Measurements from ENCODE around the genes SMARCD2, ERN1 and SMURF2.

DNA sequence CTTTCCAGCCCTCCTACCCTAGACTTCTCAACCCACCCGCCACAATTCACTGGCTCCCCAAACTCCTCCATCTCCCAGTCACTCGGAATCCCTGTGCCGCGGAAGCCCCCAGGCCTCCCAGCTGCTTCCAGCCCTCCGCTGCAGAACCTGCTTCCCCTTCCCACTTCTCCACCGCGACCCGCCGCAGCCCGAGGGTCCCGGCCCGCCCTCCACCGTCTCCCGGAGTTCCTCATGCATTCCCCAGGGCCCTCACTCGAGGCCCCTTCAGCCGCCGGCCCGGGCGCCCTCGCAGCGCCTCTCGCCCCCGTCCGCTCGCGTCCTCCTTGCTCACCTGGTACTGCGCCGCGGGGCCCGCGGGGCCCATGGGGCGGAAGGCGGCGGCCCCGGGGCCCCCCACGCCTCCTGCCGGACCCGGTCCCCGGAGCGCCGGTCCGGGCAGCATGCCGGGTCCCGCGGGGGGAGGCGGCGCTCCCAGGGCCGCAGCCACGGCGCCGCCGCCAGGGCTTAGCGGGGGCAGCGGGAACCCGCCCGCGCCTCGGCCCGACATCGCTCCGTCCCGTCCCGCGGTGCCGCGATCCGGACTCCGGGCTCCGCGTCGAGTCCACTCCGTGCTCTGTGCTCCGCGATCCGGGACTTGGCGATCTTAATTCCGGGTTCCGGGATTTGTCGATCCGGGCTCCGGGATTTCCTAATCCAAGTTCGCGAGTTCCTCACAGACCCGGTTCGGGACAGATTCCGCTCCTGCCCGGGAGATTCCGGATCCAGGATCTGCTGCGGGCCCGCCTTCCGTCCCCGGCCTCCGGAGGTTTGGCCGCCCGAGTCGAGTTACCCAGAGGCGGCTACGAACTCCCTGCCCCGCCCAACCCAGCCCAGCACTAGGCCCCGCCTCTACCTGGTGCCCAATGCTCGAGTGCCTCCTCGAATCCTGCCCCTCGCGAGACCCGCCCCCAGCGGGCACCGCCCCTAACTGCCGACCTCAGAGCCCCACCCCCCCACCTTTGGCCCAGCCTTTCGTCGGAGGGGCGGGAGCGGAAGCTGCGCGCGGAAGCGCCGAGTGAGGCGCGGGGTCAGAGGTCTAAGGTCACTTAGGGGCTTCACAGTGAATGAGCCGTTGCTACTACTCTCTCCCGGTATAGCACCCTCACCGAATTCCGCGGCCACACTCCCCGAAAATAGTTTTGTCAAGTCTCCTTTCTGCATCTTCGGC, at the start of gene SMARCD2:
Gene SMARCD2 (minus strand): TSS at position 558 of the 1,207 bp plus-strand sequence.
- PRO-cap, result bidirectional peak, plus-strand start at position 1,084 of the sequence, minus-strand start at position 801 of the sequence

GRCh38 chr17:64054221-64054790, 33.9 kb upstream of the ICAM2 start:
- PRO-cap, result no peak

- PRO-cap, result bidirectional peak, plus-strand start at chr17:64064531, minus-strand start at chr17:64064424
Measured at GRCh38 chr17:64063794-64064913, 43.7 kb upstream of the ICAM2 start.

DNA sequence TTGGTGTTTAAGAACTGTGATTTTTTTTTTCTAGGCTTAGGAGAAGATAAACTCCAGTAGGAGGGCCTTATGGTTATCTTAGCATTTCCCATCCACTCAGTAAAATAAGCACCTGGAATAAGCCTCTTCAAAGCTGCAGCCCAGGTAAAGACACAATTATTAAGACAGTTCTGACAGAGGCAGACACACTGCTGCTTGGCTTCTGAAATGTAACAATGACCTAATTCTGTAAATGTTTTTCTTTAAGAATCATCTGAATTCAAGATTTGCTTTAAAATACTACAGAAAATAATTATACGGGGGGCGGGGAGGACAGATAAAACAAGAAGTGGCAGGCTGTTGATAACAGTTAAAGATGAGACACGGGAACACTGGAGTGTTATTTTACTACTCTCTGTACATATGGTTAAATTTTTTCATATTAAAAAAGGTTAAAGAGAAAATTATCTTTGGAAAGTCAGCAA, 47.1 kb downstream of the ERN1 start:
- PRO-cap, result no peak

GRCh38 chr17:64129529-64130242, at the start of gene ERN1:
TSS of gene ERN1 (minus strand) at chr17:64130144.
- PRO-cap, result bidirectional peak, plus-strand start at chr17:64130358, minus-strand start at chr17:64130144

DNA sequence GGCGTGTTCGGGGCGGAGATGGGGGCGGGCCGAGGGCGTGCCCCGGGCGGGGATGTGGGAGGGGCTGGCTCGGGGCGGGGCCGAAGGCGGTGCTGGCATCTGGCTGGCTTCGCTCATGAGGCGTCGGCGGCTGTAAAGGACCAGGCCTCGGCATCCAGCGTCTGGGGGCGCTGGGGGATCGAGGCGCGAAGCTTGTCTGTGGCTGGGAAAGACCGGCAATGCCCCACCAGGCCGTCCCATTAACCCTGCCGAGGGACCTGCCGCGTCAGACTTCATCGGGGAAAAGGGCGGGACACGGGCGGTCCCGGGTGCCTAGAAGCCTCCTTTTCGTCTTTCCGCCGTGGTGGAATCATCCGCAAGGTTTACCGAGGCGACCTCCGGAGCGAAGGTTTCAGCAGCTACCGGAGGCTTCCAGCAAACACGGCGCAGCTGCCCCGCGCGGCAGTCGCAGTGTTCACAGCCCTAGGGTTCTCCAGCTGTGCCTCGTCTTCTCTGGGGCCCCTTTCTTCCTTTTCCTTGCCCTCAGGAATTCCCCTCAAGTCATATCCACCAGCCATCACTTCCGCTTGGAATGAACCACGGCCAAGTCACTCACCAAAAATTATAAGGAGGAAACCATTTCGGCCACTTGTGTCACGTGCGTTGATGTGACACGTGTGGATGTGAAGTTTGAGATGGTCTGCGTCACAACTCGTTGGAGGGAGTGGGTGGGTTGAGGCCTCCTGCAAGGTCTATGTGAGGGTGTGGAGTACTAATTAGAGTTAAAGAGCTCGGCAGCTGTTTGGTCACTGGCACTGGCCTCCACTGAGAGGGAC, 506 bp upstream of the ERN1 start:
- PRO-cap, result bidirectional peak, plus-strand start at position 116 of the sequence, minus-strand start outside the sequence; bidirectional peak, plus-strand start at position 417 of the sequence, minus-strand start at position 335 of the sequence; bidirectional peak, plus-strand start at position 764 of the sequence, minus-strand start at position 480 of the sequence

DNA sequence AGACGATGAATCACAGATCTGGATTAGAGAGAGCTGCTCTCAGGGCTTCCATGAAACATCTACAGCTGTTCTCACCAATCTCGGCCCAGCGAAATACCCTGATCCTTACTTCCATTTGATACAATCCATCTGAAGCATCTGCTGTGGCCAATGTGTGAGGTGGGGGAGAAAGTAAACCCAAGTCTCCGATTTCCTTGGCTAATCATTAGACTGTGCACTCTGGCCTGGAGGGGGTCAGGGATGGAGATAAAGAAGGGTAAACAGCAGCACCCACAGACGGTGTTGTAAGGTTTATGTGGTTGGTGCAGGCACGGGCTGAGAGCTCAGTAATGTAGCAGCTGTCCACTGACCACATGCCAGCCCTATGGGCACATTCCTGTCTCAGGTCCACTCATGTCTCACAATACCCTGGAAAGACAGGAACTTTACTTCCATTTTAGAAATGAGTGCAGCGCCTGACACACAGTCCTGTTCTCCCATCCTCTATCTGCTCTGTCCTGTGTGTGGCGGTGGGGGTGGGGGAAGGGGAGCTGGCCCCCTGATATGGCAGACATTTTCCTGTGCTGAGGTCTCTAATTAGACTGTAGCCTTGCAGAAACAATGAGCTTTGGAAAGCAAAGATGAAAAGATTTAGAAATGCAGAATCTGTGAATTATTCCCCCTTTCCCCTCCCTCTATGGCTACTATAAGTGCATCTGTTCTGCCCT, 48.3 kb upstream of the ERN1 start:
- PRO-cap, result bidirectional peak, plus-strand start at position 434 of the sequence, minus-strand start at position 152 of the sequence; unidirectional peak, minus-strand start at position 531 of the sequence

GRCh38 chr17:64237758-64238095, 25.3 kb downstream of the TEX2 start:
- PRO-cap, result no peak

- PRO-cap, result no peak
Measured at GRCh38 chr17:64282684-64283037, 19.6 kb upstream of the TEX2 start.

DNA sequence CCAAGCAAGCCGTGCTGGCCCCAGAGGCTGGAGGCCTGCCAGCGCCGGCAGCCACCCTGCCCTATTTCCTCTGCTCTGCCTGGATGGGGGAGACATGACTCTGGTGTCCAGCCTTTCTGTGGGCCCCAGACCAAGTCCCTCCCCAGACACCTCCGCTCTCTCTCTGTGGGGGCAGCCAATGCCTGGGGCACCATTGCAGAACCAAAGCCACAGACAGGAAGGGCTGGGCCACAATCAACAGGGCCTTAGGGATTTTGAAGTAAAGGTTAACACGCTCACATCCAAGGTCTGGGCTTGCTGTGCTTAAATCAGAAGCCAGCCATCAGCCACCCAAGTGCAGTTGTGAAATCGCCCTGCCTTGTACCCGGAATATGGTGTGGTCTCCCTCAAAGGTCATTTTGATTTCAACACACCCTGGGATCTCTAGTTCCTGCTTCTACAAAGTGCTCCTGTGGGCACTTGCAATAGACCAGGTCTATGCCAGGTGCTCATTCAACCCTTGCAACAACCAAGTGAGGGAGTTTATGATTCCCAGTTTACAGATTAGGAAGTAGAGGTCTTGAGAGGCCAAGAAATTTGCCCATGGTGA, 63.5 kb upstream of the TEX2 start:
- PRO-cap, result no peak

- PRO-cap, result no peak
Measured at GRCh38 chr17:64344070-64344986, 46.3 kb downstream of the PECAM1 start.

GRCh38 chr17:64355897-64356496, 34.7 kb downstream of the PECAM1 start:
- PRO-cap, result no peak

GRCh38 chr17:64392727-64393396, 2.2 kb upstream of the PECAM1 start:
- PRO-cap, result no peak

DNA sequence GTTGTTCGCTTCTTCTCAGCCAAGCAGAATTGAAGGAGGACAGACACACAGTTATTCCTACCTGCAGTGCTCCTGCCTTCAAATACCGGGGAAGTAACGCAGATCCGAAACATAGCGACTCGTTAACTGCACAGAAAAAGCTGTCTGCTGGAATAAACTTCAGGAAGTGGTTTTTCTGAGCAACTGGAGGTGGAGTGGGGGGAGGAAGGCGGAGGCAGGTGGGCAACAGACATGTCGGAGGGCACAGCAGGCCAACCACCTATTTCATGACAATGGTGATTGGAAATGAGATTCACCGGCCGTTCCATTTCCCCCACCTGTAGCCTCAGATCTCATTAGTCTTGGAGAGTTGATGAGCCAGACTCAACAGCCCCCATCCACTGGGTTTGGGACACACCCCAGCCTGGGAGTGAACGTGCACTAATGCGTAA, 7.6 kb upstream of the PECAM1 start:
- PRO-cap, result no peak

GRCh38 chr17:64531721-64532340, 25.1 kb downstream of the CEP95 start:
- PRO-cap, result no peak

GRCh38 chr17:64580731-64581232, 74.0 kb downstream of the CEP95 start:
- PRO-cap, result no peak

DNA sequence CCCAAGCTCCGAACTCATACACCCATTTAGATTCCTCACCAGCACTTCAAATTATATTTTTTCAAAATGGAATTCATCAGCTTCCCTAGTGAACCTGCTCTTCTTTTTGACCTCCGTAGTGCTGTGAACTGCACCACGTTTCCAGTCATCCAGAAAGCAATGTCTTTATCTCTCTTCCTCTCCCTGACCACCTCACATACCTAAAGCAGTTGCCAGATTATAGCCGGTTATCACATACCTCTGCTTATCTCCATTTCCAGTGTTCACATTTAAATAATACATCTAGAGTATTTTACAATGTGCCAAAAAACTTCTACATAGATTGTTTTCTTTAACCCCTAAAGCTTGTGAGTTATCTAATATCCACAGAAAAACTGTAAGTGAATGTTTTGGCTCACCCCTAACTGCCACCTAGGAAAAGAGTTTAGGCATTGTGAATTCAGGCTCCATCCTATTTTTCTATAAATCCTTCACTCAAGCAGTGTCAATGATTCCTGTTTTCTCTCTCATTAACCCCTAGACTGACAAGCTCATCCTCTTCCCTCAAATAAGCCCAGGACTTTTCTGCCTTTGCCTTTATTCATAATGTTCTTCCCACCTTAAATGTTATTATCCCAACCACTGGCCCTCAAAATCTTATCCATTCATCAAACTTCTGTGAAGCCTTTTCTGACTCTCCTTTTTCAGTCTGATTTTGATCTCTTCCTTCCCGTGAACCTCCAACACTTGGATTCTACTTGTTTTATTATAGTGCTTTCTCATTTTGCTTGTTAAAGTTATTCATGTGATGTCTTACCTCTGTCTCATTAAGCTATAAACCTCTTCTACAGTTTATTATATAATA, 41.9 kb downstream of the SMURF2 start:
- PRO-cap, result no peak

GRCh38 chr17:64662147-64663153, at the start of gene SMURF2:
TSS of gene SMURF2 (minus strand) at chr17:64662307.
- PRO-cap, result bidirectional peak, plus-strand start at chr17:64662449, minus-strand start at chr17:64662307

DNA sequence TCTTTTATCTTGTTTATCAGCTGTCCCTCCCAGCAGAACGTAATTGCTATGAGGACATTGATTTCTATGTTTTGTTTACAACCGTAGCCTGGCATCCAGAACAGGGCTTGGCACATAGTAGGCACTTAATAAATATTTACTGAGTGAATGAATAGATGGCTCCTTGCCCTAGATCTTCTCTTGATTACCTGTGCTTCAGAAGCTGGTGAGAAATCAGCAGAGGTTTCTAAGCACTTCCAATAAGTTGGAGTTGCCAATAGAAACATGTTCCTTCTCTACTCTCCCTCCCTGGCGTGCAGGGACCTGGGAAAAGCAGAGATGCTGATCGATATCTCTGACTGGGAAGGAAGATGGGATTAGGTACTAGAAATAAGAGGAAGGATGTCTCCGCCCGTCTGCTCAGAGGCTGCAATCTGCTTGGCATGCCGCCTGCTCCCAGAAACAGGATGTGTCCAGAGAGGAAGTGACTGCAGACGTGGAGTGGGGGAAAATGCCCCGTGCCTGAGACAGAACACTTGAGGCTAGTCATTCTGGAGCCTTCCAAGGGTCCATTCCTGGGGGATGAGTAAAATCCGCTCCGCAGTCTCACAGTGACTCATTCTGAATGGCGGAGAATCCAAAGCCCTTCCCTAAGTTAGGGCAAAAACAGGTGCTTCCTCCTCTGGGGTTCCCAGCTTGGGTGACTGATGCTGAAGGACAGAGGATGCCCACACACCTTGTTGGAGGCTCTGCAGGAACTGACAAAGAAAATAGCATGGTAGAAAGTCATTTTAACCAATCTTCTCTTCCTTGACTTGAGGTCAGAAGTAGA, 44.9 kb upstream of the SMURF2 start:
- PRO-cap, result no peak

- PRO-cap, result no peak
Measured at GRCh38 chr17:64772930-64773287, 110.8 kb upstream of the SMURF2 start.